LNCaP clone FGC (cell line): ENCODE results near the genes SLC34A3, STPG3 and EHMT1.

DNA sequence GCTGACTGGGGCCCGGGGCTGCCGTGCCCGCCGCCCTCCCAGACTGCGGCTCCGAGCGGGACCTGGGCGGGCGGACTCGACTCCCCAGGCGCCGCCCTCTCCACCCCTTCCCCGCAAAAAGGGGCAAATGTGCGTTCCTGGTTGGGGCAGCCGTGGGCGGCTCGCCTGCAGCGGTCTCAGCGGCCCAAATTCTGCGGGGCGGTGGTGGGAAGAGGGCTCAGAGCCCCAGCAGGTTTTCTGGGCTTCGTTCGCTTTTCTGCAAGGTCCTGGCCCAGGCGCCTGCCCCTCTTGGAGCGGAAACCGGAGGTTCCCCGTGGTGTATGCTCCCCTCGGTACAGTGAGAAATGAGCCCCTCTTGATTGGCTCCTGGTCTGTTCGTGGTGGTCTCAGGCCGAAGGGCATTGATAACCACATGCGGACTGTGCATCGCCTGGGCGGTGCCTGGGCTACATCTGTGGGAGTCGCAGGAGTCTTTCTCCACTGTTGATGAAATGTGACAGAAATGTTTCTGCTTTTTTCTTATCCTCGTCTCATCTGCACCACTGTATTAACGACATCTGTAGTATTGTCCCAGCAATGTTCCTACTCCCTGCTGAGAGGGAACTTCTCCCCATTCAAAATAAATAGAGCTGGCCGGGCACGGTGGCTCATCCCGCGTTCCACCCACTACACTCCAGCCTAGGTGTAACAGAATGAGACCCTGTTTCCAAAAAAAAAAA lies 609 bp downstream of the MAN1B1 start:
- RRBS, 2 experiments = no CpG with 5 or more reads among the region's 40 CpGs

- RRBS, 2 experiments = 84 to 91% methylated on average over 12 of the region's 34 CpGs
Measured at GRCh38 chr9:137230042-137231067, at the start of gene SLC34A3. Gene SLC34A3, plus strand, starts transcription at chr9:137230901.

DNA sequence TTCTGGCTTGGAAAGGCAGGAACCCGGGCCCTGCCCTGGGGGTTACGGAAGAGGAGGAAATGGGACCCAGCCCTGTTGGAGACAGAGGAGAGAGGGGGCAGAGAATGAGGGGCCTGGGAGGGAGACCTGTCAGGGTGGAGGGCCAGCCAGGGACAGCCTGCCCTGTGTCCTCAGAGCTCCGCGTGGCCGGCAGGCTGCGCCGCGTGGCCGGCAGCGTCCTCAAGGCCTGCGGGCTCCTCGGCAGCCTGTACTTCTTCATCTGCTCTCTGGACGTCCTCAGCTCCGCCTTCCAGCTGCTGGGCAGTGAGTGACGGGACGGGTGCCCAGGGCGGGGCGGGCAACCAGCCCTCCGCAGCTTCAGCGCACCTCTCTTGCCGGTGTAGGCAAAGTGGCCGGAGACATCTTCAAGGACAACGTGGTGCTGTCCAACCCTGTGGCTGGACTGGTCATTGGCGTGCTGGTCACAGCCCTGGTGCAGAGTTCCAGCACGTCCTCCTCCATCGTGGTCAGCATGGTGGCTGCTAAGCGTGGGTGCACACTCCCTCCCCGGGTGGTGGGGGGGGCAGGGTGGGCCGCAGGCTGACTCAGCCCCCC lies 1.8 kb downstream of the SLC34A3 start:
- RRBS, 2 experiments = 20 to 30% methylated on average over 3 of the region's 29 CpGs

DNA sequence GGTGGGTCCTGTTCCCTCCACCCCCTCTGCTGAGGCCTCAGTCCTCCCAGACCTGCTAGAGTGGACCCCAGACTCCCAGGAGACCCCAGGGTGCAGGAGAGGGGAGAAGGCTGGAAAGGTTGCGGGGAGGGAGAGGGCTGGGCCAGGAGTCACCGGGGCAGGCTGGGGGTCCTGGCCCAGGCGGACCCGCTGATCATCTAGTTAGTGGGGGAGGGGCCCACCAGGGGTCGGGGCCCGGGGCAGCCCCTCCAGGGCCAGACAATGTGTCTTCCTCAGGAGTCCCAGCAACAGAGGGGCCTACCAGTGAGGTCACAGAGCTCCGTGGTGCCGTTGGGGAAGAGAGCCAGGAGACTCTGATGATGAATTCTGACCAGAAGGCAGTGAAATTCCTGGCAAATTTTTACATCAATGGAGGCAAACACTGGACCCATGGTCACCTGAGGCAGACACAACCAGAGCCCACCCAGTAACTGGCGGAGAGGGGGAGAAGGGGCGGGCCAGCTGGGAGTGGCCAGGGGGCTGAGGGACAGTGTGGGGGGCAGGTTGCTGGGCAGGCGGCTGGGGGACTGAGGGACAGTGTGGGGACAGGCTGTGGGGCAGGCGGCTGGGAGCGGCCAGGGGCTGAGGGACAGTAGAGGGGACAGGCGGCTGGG lies at the start of gene STPG3:
Gene STPG3 (plus strand): TSS at position 356 of the 653 bp plus-strand sequence.
- RRBS, 2 experiments = 74 to 80% methylated on average over 5 of the region's 14 CpGs

- RRBS, 2 experiments = 2% methylated on average over 33 to 34 of the region's 47 CpGs
Measured at GRCh38 chr9:137254481-137255031, 571 bp upstream of the NELFB start.

DNA sequence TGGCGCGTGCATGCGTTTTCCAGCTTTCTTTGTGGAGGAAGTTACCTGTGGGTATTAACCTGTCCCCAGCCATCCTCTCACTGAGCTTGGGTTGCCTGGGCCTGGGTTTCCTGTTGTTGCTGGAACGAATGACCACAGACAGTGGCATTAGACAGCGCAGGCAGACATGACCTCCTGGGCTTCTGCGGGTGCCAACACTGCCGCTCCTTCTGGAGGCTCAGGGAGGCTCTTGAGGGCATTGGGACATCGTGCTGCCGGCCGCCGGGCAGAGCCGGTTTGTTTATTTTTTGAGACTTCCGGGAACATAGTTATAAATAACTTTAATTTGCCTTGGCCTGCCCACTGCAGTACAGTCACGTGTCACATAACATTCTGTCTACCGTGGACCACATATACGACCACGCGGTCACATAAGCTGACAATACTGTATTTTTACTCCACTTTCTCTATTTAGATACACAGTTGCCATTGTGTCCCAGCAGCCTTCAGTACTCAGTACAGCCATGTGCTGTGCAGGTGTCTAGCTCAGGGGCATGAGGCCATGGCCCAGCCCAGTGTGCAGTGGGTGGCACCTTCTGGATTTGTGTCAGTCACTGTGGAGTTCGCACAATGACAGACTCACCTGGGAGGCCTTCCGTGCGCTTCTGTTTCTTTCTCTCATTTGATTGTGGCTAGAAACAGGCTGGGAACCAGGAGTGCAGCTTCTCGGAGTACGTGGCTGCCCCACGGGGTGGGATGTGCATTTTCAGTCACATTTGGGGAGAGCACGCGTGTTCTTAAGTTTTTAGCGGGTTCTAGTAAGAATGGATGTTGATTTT lies 8.2 kb upstream of the TOR4A start:
- RRBS, 2 experiments = no CpG with 5 or more reads among the region's 27 CpGs

DNA sequence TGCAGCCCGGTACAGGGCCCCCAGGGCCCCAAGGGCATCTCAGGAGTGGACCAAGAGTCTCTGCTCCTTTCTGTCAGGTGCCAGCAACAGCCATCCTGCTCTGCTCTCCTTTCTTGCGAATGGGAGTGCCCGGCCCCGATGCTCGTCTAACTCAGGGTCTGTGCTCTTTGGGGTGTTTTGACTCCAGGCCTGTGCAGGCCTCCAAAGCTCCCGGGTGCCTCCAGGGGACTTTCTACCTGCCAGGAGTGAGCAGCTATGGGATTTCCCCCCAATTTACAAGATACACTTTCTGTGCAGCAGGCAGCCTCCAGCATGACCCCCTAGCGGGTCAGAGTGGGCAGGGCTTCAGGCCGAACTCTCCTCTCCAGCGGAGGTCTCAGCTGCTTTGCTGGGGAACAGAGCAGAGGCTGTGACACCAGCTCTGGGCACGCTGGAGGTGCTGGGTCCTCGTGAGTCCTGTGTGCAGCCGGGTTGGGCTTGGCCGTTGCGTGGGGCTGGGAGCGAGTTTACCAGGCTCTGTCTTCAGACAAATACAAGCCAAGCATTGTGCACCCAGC lies 3.0 kb downstream of the NRARP start:
- RRBS, 2 experiments = 15 to 49% methylated on average over 5 of the region's 15 CpGs

DNA sequence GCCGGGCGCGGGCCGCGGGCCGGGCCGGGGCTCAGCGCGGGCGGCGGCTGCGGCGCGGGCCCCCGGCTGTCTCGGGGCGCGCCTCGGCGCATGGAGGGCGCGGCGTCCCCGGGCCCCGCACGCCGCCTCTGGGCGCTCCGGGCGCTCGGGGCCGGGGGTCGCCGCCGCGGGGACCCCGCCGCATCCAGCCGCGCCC lies 238 bp downstream of the NRARP start:
- RRBS, 2 experiments = 1% methylated on average over 27 of the region's 40 CpGs

GRCh38 chr9:137304304-137304958 lies 2.4 kb upstream of the NRARP start:
- RRBS, 2 experiments = 96 to 98% methylated on average over 4 of the region's 21 CpGs

- RRBS, 2 experiments = 33 to 60% methylated on average over 1 of the region's 34 CpGs
Measured at GRCh38 chr9:137305973-137306867, 4.1 kb upstream of the NRARP start.

GRCh38 chr9:137307273-137308137 lies 5.4 kb upstream of the NRARP start:
- RRBS, 2 experiments = 77 to 85% methylated on average over 6 to 7 of the region's 32 CpGs

DNA sequence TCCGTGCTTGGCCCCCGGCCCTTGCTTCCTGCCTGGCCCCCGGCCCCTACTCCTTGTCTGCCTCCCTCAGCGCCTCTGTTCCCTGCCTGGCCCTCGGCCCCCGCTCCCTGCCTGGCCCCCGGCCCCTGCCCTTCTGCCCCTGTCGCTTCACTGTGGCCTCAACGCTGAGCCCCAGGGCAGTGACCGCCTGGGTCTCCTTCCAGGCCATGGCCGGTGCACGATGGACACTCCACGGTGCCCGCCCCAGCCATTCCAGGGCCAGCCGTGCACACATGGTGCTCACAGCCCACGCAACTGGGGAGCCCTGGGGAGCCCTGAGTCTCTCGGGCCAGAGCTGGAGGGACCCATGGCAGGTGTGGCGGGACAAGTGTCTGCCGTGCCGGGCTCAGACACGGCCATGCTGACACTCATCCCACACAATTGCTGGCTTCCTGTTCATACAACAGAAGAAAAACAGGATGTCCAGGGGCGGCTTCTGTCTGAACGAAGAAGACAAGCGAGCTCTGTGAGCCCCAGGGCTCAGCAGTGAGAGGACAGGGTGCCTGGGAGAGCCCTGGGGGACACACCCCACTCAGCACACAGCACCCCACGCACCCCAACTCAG lies 35.8 kb downstream of the EXD3 start:
- RRBS, 2 experiments = 83 to 89% methylated on average over 7 to 8 of the region's 25 CpGs

DNA sequence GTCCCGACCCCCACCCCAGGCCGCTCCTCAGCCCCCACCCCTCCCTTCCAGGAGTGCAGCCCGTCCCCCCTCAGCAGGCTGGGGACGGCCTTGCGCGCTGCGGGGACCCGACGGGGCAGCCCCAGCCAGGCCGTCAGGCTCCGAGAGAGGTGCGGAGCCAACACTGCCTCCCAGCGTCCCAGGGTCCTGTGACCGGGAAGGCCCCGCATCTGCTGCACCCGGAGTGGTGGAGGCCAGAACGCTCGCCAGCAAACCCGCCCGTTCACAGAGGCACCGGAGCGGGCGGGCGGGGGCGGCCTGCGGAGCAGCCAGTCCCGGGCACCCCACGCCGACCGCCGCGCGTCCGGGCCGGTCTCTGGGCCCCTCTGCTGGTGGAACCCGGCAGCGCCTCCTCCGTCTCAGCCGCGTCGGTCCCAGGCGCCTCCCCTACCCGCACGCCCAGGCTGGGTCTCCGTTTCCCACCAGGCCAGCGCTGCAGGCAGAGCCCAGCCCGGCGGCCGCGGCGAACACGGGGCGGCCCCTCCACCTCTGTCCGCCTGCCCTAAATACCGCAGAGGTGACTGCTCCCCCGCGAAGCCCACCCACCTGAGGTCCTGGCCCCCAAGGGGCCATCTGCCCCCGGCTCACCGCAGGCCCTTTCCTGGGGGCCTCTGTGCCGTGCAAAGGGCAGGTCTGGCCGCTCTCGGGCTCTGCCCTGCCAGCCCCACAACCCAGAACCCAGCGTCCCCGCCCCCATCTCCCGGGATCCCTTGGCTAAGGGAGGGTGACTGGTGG lies 16.0 kb downstream of the EXD3 start:
- RRBS, 2 experiments = 33 to 54% methylated on average over 17 to 24 of the region's 65 CpGs

DNA sequence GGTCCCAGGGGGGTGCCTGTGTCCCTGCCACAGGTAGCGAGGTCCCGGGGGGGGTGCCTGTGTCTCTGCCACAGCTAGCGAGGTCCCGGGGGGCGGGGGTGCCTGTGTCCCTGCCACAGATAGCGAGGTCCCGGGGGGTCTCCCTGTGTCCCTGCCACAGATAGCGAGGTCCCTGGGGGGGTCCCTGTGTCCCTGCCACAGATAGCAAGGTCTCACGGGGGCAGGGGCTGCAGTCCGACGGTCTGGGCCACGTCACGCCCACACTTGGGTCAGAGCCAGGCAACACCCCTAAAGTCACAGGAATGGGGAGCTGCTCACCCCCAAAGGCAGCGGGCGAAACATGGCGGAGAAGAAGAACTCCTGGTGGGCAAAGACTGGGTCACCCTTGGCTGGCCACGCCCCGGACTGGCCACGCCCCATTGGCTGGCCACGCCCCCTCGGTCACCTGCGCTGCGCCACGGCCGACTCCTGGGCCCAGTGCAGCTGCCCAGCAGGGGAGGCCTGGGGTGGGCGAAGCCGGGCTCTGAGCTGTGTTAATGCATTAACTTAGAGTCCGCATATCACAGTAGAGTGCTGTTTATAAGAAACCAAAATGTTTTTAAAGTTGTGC lies 6.9 kb downstream of the NOXA1 start:
- RRBS, 2 experiments = 0% methylated on average over 5 of the region's 28 CpGs; no CpG with 5 or more reads in 1 of the 2 experiments

DNA sequence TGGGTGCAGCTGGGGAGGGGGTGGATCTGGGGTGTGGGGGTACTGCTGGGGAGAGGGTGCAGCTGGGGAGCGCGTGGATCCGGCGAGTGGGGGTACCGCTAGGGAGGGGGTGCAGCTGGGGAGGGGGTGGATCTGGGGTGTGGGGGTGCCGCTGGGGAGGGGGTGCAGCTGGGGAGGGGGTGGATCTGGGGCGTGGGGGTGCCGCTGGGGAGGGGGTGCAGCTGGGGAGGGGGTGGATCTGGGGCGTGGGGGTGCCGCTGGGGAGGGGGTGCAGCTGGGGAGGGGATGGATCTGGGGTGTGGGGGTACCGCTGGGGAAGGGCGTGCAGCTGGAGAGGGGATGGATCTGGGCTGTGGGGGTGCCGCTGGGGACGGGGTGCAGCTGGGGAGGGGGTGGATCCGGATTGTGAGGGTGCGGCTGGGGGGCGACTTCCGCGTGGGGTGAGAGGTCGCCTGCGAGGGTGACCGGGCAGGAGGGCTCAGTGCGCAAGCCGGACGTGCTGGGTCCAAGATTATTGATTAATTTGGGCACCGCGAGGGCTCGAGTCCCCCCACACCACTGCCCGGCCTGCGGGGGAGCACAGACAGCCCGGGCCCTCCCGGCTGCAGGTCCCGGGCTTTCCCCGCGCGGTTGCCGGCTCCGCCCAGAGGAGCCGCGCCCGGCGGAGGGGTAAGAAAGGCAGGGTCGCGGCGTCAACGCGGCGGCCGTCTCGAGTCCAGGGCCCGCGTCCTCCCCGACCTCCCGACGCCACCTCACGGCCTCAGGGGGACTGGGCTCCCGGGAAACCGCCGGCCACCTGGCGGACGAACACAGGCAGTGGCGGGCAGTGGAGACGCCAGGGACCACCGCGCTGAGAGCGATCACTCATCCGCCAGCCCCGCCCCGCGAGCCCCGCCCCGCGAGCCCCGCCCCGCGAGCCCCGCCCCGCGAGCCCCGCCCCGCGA lies 630 bp upstream of the MRPL41 start:
- RRBS, 2 experiments = 1 to 2% methylated on average over 20 to 22 of the region's 82 CpGs

DNA sequence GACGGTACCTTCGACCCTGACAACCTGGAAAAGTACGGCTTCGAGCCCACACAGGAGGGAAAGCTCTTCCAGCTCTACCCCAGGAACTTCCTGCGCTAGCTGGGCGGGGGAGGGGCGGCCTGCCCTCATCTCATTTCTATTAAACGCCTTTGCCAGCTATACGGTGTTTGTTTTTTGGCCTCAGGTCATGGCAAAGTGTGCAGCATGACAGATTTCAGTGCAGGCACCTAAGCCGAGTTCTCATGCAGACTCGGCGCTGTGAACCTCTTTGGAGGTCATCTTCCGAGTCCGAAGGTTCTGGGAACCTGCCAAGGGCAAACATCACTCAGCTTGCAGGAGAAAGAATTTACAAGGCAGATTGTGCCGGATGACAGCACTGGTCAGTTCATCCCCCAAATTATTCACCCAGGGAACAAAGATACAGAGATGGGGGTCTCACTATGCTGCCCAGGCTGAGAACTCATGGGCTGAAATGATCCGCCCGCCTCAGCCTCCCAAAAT lies 768 bp downstream of the MRPL41 start:
- RRBS, 2 experiments = no CpG with 5 or more reads among the region's 17 CpGs

DNA sequence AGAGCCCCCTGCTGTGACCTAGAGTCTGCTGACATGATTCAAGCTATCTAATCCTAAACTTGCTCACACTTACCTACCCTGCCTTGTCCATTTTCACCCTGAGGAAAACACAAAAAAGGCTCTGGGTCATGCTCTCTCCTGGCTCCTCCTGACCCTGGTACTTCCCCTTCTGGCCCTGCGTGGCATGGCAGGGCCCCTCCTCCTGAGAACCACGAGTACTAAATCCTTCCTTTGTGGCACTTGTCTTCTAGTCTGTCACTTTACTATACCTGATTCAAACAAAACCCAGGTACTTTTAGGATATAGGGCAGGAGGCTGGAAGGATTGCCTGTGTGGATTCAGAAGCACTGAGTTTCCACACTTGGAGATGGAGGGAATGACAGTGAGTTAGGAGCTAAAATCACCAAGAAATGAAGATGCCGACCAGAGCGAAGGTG lies 2.7 kb upstream of the ARRDC1 start:
- RRBS, 2 experiments = no CpG with 5 or more reads among the region's 4 CpGs

GRCh38 chr9:137605013-137605599 lies 380 bp upstream of the ARRDC1 start:
- RRBS, 2 experiments = 2 to 3% methylated on average over 12 of the region's 66 CpGs

DNA sequence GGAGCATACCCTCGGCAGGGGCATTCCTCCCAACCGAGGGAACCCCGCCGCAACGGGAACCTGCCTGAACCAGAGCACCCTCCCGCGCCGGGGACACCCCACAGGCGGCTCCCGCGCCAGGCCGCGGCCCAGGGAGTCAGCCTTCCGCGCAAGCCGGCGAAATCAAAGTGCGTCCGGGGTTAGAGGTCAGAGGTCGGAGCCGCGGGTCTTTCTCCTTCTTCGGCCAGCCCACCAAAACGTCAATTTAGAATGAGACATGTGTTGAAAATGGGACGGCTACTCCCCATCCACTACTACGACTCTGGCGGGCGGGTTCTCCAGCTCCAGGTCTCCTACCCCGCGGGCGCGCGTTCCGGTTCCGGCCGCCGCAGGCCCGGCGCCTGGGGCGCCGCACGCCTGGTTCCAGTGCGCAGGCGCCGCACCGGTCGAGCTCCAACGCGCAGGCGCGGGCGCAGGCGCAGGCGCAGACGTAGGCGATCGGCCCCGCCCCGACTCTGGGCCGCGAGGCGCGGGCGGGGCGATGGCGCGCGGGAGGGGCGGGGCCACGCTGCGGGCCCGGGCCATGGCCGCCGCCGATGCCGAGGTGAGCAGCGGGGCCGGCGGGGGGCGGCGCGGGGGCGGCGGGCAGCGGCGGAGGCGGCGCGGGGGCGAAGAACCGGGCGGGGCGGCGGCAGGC lies at the start of gene EHMT1:
Gene EHMT1 (plus strand): TSS at position 539 of the 676 bp plus-strand sequence.
- RRBS, 2 experiments = 1 to 2% methylated on average over 36 of the region's 94 CpGs

DNA sequence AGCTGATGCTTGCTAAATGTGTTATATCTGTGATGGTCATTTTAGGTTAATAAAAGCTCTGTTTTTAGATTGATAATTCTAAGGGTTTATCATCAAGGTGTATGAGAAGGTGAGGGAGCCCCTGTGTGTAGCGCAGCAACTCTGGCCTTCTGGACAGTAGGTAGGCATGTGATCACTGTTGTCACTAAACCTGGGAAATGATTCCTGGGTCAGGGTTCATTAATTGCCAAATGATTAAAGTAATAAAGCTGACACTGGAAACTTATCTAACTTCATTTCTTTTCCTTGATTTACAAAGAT lies 2.2 kb downstream of the EHMT1 start:
- RRBS, 2 experiments = no CpG with 5 or more reads among the region's 1 CpG